A172 (cell line): Measurements from ENCODE around the gene PRPF4B.

GRCh38 chr6:4021001-4021536, at the start of gene PRPF4B:
Gene PRPF4B (plus strand): TSS chr6:4021300.
- RAMPAGE, long total RNA, result start-site peak on the plus strand at chr6:4021290-4021415, 55 and 157 reads in 2 replicates

DNA sequence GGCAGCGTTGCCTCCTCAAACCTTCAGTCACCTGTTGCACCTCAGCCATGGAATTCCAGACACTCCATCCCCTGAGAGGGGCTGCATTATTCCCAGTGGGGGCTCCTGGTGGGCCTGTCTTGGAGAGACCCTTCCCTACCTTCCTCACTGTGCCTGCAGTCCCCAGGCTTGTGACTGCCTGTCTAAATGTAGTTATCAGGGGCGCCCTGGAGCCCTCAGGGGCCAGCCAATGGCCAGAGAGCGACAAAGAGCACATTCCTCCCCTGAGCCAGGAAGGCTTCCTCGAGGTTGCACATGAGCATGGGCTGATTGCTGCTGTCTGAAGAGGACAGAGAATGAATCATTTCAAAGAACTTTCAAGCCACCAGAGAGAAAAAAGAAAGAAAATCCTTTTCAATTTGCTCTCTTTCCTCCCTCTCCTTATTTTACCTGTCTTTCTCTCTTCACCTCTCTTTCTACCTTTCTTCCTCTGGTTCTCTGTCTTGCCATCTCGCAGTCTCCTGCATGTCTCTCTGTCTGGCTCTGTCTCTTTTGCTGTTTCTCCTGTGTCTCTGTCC, 211.7 kb upstream of the ECI2 start:
- RAMPAGE, long total RNA, result no peak

DNA sequence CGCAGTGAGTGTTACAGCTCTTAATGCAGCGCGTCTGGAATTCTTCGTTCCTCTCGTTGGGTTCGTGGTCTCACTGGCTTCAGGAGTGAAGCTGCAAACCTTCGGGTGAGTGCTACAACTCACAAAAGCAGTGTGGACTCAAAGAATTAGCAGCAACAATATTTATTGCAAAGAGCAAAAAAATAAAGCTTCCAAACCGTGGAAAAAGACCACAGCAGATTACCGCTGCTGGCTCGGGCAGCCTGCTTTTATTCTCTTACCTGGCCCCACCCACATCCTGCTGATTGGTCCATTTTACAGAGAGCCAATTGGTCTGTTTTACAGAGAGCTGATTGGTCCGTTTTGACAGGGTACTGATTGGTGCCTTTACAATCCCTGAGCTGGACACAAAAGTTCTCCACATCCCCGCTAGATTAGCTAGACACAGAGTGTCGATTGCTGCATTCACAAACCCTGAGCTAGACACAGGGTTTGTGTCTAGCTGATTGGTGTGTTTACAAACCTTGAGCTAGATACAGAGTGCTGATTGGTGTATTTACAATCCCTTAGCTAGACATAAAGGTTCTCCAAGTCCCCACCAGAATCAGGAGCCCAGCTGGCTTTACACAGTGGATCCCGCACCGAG, 51.4 kb upstream of the CDYL start:
- RAMPAGE, long total RNA, result no peak

GRCh38 chr6:4775310-4775963, 767 bp upstream of the CDYL start:
- RAMPAGE, long total RNA, result no peak

DNA sequence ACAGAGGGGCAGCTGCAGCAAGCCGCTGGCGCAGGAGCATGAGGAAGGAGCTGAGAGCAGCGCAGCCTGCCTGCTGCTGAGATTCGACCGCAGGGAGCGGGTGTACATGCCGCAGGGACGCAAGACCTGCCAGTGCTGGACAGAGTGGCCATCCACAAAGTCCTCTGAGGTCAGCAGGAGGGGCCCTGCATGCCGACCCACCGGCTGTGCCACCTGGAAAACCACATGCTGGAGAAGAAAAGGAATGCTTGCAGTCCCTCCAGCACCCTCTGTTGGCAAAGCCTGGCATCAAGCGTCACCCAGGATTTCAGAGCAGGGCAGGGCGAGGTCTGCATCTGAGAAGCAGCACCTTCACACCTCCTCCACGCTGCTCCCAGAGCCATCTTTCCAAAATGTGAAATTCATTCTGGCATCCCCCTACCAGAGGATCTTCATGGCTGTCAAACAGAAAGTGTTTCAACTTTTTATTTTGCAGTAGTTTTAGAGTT, 29.8 kb downstream of the CDYL start:
- RAMPAGE, long total RNA, result no peak

DNA sequence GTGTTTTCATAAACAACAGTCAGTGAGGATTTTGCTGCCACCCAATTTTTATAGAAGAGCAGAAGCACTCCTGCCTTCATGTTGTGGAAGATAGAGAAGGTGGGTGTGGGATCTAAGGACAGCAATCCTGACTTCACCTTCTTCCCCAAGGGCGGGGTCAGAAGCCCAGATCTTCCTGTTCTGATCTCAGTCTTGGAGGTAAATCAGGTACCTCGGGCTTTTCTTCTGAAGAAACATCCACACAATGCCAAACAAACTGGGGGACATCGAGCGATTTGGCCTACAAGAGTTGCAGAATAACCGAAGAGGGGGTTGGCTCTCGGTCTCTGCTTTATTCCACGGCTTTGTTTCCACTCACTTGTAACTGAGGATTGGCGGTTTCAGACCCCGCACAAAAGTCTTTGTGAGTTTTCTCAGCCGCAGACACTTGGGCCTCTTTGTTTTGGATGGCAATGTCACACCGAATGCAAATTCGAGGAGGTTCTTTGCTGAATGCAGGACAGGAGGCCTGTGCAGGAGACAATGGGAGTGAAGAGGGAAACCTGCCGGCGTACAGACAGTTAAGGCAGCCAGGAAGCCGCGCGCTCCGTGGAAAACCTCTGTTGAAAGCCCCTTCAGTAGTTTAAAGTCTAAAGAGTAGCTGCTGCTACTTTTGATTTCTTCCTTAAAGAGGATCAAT, 21.8 kb upstream of the RPP40 start:
- RAMPAGE, long total RNA, result no peak

- RAMPAGE, long total RNA, result no peak
These were observed 31.1 kb upstream of the PPP1R3G start for GRCh38 chr6:5054073-5054324.

DNA sequence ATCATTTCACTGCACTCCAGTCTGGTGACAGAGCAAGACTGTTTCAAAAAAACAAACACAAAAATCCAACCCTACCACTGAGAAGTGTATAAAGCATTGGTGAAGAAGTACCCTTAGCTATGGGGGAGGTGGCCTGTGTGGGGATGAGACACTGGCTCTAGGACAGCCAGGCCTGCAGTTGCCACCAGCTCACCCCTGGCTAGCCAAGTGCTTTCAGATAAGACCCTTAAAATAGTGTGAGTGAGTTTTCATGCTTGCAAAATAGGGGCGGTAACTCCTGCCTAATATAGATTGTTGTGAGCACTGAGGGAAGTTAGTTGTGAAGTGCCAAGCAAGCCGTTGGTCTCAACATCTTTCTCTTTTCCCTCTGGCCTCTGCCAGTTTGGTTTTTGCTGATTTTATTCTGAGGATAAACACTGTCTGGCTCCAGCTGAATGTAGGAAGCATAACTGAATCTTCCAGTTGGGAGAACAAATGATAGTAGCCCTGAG, 11.3 kb downstream of the PPP1R3G start:
- RAMPAGE, long total RNA, result no peak

GRCh38 chr6:5121204-5122012, 36.3 kb downstream of the PPP1R3G start:
- RAMPAGE, long total RNA, result no peak

GRCh38 chr6:5205762-5206502, 54.8 kb downstream of the LYRM4 start:
- RAMPAGE, long total RNA, result no peak

GRCh38 chr6:5623692-5624171, 362.4 kb downstream of the FARS2 start:
- RAMPAGE, long total RNA, result no peak

DNA sequence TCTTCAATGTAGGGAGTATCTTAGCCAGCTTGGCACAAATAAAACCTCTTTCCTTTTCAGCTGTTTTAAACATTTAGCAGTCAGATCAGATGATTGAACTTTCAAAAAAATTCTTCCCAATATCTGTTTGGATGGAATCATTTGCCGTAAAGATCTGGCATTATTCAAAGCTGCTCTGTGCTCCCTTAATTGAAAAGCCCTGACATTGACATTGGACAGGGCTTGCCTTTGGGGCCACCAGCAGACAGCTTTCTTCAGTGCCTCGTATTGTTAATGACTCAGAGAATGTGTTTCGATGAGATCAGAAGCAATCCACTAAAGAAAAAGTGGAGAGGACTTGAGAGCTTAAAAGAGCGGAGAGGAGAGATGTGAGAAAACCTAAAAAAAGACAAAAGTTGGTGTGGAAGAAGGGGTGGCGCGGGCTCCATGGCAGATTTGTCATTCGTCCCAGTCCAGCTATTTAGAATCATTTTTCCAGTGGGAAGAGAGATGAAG, 343.4 kb downstream of the NRN1 start:
- RAMPAGE, long total RNA, result no peak

DNA sequence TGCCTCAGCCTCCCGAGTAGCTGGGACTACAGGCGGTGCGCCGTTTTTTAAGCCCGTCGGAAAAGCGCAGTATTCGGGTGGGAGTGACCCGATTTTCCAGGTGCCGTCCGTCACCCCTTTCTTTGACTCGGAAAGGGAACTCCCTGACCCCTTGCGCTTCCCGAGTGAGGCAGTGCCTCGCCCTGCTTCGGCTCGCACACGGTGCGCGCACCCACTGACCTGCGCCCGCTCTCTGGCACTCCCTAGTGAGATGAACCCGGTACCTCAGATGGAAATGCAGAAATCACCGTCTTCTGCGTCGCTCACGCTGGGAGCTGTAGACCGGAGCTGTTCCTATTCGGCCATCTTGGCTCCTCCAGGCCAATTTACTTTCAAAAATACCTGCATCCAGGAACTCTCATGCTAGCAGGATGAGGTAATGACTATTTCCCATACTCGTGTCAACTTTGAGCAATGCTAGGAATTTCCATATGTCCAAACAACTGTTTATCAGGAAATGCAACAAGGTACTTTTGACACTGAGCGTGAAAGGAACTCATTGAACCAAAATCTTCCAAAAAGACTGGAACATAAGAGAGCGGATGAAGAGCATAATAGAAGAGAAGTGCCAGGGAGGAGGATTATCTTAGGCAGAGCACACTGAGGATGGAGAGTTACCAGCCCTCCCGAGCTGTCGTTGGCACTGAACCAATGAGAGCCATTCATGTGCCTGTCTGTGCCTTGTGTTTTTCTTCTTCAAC, 114.5 kb downstream of the NRN1 start:
- RAMPAGE, long total RNA, result no peak

DNA sequence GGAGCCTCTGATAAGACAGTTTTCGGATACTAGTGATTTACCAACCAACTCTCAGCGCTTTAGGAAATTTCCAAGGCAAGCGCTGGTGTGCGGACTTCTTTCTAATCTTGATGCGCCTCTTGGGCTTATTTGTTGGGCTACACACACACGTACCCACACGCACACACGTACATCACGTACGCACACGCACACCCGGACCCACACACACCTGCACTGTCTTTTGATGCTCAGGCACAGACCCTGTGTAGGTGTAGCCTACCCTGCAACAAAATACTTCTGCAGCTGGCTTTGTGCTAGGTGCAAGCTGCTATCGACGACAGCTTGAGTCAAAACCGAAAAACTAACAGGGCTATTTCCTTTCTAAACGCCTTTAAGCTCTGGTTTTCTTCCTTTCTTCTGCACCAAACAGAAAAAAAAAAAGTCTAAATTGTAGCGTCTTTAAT, 1.1 kb upstream of the NRN1 start:
- RAMPAGE, long total RNA, result no peak

GRCh38 chr6:6657476-6657903, 69.0 kb downstream of the LY86 start:
- RAMPAGE, long total RNA, result no peak

DNA sequence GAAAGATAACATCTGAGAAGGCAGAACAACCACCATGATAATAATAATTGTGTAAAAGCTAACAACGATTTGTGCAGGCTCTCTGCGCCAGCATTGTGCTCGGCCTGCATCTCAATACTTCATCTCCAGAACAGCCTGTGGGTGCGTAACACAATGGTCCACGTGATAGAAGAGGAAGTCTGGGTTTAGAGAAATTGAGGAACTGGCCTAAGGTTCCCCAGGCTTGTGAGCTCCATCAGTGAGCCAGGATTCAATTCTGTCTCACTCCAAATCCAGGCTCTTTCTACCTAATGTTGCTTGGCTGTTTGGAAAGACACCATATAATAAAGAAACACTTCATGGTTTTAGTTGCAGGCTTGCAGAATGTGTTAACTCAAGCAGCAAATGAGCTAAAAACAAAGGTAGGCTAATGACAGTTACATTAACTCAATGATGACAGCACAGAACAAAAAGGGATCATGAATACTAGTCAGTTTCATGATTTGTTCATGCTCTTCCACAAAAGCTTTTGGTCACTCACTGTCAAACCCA, 71.3 kb downstream of the LY86 start:
- RAMPAGE, long total RNA, result no peak

DNA sequence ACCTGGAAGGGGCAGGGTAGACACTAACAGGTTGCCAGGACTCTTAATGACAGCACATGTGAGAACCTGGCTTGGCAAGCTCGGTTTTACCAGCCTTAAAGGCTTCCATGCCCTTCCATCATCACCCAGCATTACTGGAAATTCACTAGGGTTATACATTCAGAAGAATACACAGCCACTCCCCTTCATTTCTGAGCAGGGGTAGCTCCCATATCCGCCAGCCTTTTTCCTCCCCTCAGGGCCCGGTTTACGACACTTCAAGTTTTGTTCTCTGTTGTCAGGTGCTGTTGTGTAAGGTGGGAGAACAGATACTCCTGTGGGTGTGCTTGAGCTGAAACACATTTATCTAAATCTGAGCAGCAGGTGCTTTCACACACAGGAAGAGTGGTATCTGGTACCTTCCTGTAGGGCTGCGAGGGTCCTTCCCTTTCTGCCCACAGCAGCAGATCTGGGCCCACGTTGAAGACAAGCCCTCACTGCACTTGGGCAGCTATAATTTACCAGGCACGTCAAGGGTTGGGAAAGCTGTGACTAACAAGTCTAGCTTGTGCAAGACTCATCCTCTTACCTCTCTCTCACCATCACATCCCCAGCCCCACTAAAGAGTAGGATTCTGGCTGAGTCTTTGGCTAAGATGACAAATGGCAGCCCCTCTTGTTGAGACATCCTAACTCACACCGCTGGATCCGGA, 215.8 kb upstream of the RREB1 start:
- RAMPAGE, long total RNA, result no peak

GRCh38 chr6:6998176-6998556, 109.6 kb upstream of the RREB1 start:
- RAMPAGE, long total RNA, result no peak

DNA sequence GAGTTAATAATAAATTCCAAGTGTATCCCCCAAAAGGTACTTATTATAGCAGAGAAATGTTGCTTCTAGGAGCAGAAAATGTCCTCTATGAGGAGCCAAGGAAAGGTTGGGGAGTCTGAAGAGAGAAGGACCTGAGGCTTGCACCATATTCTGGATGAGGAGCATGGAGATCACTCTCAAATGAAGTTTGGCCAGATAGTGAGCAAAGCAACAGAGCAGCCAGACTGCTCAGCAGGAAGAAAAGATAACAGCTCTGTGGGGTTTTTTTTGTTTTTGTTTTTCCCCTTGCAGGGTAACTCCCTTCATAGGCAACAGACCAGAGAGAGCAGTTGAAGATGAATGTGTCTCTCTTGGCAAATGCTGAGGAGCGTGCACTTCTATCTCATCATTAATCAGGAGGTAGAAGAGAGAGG, 66.4 kb upstream of the RREB1 start:
- RAMPAGE, long total RNA, result no peak

DNA sequence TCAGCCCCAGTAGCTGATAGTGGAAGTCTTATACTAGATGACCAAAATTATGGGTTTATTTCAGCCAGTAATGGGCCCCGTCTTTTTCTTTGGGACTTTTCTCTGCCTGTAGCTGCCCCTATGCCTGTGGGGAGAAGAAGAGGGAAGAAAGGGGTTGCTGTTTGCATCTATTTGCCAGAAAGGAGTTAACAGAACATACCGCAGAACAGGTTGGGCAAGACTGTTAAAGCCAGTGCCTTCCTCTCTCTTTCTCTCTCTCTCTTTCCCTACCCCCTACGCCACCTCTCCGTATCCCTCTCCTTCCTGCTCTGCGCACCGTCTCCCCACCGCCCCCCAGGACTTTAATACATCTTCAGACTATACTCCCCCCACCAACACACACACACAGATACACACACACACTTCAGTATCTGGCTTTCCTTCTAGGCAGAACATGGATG, 38.0 kb downstream of the RREB1 start:
- RAMPAGE, long total RNA, result no peak